ENCODE measurements around the genes ZNF157, SYN1, ZNF630 and SSX3.

DNA sequence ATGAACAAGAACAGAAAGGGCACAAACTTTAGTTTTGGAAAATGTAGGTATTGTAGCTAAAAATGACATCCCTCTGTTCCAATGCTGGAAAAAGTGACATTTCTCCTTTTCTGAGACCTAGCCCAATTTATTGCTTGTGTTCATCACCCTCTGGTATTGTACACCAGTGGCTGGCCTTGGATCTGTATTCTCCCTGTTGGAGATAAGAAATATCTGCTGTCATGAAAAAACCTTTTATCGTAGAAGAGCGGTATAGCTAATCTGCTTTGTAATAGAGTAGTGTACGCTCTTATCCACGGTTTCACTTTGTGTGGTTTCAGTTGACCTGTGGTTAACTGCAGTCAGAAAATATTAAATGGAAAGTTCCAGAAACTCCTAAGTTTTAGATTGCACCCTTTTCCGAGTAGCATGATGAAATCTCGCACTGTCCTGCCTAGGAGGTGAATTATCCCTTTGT lies 42.3 kb downstream of the KDM6A start:
- RRBS: no CpG with 5 or more reads among the region's 6 CpGs

GRCh38 chrX:45767628-45767865 lies 566.9 kb upstream of the DIPK2B start:
- RRBS: no CpG with 5 or more reads among the region's 4 CpGs

DNA sequence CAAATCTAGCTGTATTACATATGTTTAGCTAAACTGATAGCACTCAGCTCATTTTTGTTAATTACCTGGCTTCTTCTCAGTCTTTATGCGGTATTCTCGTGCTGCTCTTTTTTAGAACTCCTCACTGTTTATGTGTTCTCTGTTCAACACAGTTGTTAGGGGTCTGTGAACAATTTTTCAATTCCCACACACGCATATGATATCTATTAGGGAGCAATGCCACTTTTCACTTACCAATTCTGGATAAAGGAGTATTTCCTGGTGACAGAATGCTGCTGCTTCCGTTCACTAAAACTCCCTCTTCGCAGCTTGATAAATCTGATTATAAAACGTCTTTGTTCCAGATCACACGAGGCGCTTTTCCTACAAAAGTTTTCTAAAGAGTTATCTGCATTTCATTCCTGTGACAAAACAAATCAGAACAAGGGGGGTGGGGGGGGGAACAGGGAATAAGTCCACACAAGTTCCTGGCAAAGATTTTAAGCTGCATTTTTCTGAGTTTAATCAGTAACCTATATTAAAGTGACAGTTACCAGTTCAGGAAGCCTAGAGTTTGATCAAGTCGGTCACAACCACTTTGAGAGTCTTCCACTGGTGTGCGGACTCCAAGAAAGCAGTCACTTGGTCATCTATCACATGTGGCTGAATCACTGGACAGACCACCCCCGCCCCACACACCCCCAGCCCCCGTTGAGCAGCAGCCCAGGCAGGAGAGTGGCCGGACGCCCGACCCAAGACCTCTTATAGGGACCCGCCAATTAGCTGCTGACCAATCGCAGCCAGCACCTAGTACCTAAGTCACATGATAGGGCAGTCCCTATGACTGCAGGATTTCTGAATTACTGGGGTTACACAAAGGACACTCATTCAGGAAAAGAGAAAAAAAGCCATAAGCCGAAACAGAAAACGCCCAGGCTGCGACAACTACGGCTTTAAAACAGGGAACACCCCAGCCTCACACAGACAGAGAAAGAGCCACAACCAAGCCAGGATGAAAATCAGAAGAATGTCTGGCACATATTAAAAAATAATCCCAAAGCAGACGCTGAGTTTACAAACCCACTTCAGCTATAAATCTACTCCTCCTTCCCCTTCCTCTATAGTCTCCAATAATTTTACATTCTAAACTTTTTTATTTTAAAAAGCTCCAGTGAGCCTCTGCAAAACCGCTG lies 569.3 kb upstream of the DIPK2B start:
- RRBS: no CpG with 5 or more reads among the region's 23 CpGs

- RRBS: no CpG with 5 or more reads among the region's 4 CpGs
Measured at GRCh38 chrX:45803316-45803949, 602.8 kb upstream of the DIPK2B start.

DNA sequence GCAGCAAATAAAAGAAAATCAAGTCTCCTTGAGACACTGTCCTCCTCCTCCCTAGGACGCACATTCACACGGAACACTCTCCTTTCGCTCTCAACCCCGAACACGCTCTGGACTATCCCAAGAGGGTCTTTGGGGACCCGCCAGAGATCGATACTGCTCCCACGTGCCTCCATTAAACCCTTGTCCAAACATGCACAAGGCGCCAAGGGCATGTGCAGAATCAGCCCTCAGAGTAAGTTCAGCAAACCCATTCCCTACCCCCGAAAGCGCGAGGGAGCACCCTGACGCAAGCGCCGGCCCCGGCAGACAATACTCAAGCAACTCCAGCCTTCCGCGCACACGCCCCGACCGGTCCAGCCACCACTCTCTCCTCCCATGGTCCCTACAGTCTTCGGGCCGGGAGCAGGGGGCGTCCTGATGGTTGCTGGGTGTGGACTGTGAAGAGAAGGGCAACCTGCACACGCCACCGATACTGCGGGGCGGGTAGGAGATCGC lies 596.5 kb upstream of the KRBOX4 start:
- RRBS: 7% methylated on average over 8 of the region's 29 CpGs

GRCh38 chrX:46327280-46328269 lies 119.5 kb upstream of the KRBOX4 start:
- RRBS: no CpG with 5 or more reads among the region's 11 CpGs

DNA sequence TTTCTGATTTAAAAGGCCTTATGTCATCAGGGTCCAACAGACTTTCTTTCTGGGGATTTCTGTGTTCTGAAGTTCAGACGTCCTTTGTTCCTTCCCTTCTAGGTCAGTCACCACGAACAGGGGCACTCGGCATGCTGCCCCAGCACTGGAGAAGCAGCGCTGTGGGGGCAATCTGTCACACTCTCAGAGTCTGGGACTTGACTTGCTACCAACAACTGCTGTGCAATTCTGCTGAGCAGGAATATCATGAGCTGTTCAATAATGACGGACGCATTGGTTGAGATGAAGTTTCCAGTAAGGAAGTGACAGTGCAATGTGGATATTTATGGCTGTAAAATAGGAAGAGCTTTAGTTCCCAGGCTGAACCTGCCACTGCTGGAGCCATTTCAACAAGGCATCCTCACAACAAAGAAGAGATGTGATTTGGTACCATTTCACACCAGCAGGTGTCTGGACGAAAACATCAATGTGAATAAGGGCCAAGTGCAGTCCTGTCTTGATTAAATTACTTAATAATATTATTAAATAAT lies 24.2 kb downstream of the CHST7 start:
- RRBS: no CpG with 5 or more reads among the region's 7 CpGs

DNA sequence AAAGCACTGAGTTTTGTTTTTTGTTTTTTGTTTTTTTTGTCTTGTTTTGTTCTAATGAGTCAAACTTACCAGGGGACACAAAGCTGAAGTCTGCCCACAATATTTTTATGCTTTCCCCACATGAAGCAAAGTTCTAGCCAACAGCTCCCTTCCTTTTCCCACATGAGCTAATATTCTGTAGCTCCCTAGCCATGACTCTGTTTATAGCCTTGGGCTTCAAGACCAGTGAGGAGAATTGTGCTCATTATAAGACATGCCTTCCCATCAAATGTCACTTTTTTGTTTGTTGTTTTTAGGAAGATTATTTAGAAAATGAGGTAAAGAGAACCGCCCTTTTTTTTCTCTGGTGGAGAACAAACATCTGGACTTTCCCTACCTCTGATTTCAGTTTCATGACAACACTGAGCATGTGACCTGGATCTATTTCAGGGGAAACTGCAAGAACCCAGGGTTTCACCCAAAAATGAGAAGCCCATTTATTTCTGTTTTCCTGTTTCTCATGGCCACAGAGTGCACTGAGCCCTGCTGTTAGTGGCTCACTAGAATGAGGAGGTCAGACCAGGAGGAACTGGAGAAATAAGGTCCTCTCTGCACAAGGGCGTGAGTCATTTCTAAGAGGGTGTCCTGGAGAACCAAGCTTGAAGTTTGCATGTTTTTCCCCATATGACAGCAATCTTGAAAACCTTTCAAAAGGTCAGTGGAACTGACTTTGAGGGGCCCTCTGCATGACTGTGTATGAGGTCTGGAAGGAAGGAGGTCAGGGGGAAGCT lies 55.0 kb downstream of the CHST7 start:
- RRBS: no CpG with 5 or more reads among the region's 2 CpGs

DNA sequence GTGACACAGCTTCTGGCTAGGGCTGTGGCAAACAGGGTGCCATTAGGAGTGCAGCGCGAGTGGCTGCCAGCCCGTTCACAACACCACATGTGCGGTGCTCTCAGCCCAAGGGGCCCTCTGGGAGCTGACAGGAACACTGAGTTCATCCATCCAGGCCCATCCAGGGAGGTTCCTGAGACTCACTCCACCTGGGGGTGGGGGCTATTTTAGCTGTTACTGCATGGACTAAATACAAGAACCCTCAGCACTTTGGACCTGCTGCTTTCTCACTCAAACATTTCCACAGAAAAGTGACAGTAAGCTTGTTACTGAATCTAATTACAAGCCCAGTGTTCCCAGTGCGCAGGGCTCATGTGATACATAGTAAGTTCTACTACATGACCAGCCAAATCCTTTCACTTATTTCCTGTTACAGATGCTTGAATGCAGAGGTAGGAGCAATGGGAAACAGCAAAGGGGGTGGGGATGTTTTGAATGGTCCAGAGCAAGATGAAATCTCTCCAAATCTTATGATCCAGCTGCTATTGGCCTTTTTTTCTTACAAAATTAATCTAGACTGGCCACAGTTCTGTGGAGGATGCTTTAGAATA lies 55.7 kb downstream of the CHST7 start:
- RRBS: no CpG with 5 or more reads among the region's 5 CpGs

- RRBS: no CpG with 5 or more reads among the region's 10 CpGs
Measured at GRCh38 chrX:46903567-46904012, 8.6 kb upstream of the JADE3 start.

- RRBS: no CpG with 5 or more reads among the region's 17 CpGs
Measured at GRCh38 chrX:47315991-47316872, 54.1 kb upstream of the ZNF157 start.

GRCh38 chrX:47358452-47358903 lies 11.9 kb upstream of the ZNF157 start:
- RRBS: no CpG with 5 or more reads among the region's 5 CpGs

- RRBS: no CpG with 5 or more reads among the region's 5 CpGs
Measured at GRCh38 chrX:47370154-47370657, at the start of gene ZNF157. TSS of gene ZNF157 (plus strand) at chrX:47370578.

- RRBS: no CpG with 5 or more reads among the region's 23 CpGs
Measured at GRCh38 chrX:47523898-47524292, 37.1 kb upstream of the ARAF start.

GRCh38 chrX:47619606-47620252 lies at the start of gene SYN1:
TSS of gene SYN1 (minus strand) at chrX:47619857.
- RRBS: 3% methylated on average over 13 of the region's 71 CpGs

- RRBS: no CpG with 5 or more reads among the region's 15 CpGs
Measured at GRCh38 chrX:47645248-47646128, 4.9 kb downstream of the ELK1 start.

DNA sequence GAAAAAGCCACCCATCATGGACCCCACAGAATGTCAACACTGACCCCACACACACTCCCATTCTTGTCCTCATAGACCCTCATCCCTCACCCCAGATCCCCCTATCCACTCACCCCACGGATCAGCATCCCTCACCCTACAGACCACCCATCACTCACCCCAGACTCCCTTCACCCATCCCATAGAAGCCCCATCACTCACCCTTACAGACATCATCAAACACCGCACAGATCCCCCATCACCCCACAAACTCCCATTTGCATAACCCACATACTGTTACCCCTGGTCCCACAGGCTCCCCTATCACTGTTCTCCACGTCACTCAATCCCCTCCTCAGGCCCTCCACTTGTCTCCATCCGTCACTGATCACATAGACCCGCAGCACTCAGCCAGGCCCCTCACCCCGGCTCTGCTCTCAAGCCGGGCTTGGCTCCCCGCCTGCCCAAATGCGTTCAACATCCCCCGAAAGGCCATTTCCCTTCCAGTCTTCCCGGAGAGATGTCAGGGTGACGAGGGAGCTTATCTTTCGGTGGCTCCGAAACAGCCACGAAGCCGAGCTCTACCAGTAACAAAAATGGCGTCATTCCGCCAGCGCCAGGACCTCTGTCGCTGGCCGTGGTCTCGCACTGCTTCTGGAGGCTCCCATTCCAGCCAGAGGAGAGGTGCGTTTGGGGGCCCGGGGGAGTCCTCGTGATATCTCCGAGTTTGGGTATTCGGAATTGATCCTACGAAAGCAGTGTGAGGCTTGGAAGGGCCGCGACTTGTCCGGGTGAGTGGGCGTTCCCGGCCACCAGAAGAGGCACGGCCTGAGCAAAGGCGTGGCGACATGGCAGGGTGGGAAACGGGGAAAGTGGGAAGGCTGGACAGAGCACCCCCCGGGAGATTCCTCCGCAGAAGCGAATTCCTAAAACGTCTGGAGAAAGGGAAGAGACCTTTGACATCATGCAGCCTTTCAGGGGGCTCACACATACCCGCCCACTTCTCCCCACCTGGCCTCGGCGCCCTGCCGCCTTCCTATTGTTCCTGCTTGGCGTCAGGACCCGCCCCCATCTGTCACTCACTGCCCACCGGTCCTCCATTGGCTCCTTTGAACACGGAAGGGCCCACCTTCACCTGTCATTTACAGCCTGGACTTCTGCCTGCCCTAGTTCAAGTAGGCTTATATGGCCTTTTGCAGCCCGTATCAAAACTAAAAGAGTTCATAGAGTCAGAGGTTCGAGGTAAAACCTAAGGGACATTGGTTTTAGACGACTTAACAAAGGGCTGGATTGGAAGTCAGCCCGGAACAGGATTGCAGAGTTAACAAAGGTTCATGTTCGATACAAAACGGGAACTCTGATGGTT lies at the start of gene ZNF630:
Gene ZNF630, minus strand, starts transcription at position 777 of the 1,345 bp plus-strand sequence.
- RRBS: 3% methylated on average over 16 of the region's 55 CpGs

DNA sequence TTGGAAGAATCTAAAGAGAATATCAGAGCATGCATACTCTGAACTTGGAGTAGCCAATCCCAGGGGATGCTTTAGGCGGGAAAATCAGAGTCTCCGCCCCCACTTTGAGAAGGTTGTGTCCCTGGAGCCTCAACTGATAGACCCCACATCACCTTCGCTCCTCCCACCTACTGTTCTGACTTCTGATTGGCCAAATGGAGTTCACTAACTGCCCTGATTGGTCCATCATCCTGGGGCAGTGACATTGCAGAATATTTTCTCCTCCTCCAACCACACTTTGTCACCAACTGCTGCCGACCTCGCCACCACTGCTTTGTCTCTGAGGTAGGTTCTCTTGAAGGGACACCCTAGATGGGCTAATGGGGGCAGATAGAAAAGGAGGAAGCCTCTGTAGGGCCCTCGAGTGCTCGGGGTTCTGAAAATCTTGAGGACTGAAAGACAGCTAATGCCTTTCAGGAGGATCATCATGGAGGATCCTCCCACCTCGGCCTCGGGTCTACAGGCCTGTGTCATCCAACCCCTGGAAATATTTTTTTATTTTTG lies 22.6 kb upstream of the SPACA5B start:
- RRBS: no CpG with 5 or more reads among the region's 9 CpGs

- RRBS: no CpG with 5 or more reads among the region's 9 CpGs
Measured at GRCh38 chrX:48356405-48356797, at the start of gene SSX3. TSS of gene SSX3 (minus strand) at chrX:48356703.

GRCh38 chrX:48520606-48521262 lies 874 bp upstream of the EBP start:
- RRBS: no CpG with 5 or more reads among the region's 2 CpGs